Natural killer cell (primary cell): Measurements from ENCODE around the gene RBMY1F.

- PRO-cap, result no peak
Measured at GRCh38 chrY:2887222-2887807, 45.9 kb downstream of the RPS4Y1 start.

DNA sequence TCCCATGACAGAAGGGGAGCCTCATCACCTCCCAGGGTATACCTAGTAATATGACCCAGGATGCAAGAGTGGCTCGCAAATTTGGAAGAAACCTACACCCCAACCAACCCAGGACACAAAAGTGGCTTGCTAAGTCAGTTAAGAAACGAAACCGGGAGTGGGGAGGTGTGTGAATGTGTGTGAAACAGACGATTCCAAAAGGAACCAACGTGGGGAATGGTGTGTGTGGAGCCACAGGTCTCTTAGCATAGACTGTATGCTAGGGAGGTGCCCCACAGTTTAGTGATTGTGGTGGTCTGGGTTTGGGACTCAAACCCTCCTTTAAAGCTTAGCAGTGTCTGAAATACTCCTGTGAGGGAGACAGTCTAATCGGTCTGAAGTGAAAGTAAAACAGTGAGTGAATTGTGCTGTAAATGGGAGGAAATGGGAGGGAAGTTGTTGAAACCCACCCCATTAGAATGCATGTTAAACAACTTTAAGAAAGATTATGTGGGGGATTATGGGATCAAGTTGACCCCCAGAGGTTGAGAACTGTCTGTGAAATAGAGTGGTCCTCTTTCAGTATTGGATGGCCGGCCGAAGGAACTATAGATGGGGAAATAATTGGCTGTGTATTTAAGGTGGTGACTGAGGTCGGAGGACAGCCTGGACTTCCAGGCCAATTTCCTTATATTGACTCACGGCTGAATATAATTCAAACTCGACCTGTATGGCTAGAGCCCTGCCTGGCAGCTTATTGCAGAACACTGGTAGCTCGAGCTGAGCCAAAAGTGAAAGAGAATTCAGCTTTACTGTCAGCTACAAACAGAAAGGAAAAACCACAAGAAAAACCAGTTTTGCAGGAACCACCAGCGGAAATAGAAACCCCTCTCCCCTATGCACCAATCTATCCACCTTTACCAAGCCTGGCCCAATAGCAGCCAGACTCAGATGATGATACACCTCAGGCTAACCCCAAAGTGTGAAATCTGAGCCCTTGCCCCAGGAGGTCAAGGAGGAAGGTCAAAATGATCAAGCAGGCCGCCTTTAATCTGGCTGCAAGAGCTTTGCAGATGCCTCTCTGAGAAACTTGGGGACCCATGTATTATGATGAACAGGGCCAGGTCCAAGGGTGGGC is 68.4 kb downstream of the ZFY start:
- PRO-cap, result bidirectional peak, plus-strand start at position 913 of the sequence, minus-strand start at position 748 of the sequence

- PRO-cap, result no peak
Measured at GRCh38 chrY:7322122-7322566, 410.6 kb upstream of the AMELY start.

GRCh38 chrY:10198273-10198946 is 670.7 kb downstream of the TSPY10 start:
- PRO-cap, result no peak

DNA sequence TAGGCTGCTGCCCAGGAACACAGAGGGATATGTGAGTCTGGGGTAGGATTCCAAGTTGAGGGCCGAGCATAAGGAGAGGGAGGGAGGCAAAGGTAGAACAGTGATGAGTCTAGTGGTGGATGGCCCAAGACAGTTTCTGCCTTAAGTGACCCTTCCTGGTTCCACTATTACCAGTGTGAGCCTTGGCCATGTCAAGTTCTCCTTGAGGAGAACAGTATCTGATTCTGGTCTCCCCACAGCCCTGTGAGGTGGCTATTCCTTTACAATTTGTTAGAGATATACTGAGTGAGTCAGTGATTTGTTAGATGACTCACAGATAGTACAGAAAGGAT is 1519.6 kb downstream of the TSPY10 start:
- PRO-cap, result no peak

- PRO-cap, result bidirectional peak, plus-strand start at chrY:12662506, minus-strand start at chrY:12662126
Measured at GRCh38 chrY:12661887-12662844, 38.9 kb upstream of the USP9Y start.

DNA sequence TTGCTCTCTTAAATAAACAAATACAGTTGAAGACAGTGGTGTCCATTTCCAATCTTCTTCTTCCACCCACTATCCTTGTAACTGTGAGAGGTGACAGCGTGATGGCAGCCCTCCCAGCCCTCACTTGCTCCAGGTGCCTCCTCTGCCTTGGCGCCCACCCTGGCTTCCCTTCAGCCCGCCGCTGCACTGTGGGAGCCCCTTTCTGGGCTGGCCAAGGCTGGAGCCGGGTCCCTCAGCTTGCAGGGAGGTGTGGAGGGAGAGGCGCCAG is 215.4 kb upstream of the NLGN4Y start:
- PRO-cap, result no peak

DNA sequence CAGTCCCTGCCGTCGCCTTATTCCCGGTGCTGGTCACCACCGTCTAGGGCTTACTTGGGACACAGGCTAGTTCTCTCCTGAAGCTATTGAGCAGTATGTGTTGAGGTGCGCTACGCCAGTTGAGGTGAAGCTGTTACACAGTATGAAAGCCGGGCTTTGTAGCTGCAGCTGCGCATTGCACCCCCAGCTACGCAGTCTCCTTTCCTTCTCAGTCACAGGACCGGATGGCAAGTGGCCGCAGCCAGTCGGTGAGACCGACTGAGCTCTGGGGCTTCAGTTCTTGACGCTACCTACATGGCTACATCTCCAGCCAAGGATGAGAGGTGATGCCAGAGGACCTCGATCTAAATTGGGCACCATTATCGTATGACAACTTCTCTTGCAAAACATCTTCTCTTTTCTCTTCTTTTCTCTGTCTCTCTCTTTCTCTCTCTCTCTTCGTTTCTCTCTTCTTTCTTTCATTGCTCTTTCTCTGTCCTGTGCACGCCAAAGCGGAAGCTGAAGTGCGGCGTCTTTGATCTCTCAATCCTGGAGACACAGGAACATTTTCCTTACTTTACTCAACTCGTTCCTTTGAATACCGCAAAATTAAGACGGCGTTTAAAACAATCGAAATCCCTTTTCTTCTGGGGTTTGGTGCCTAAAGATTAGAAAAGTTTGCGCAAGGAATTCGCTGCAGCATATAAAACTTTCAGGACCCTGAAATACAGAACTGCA is 176.7 kb downstream of the KDM5D start:
- PRO-cap, result bidirectional peak, plus-strand start at position 276 of the sequence, minus-strand start at position 99 of the sequence

- PRO-cap, result no peak
Measured at GRCh38 chrY:19816173-19816636, 71.7 kb upstream of the KDM5D start.

DNA sequence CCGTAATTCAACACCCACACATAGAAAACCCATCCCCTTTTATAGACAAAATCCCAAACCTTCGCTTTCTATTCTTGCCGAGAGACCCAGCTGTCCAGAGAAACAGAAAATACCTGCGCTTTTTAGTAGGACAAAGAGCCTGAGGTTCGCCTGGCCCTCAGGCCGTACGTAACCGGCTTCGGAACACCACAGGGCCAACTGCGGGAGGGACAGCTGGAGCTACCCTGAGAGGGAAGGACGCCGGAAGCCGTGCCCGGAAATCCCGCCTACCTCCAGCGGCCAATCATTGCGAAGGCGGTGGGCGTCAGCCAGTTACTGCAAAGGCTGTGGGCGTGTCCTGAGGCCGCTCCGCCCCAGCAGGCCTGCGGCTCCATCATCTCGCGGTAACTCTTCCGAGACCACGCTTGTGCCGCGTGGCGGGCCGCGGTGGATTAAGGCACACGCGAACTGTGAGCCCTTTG is at the start of gene RBMY1F:
Gene RBMY1F (minus strand): TSS at position 202 of the 461 bp plus-strand sequence.
- PRO-cap, result no peak